ENCODE measurements around the genes PAGE2 and RRAGB.

GRCh38 chrX:55088906-55089228 is at the start of gene PAGE2:
TSS of gene PAGE2 (plus strand) at chrX:55089018.
- PRO-cap = no peak
- RAMPAGE, long total RNA = no peak

- PRO-cap = no peak
- RAMPAGE, long total RNA = no peak
Measured at GRCh38 chrX:55202210-55202580, 18.0 kb upstream of the PAGE5 start.

DNA sequence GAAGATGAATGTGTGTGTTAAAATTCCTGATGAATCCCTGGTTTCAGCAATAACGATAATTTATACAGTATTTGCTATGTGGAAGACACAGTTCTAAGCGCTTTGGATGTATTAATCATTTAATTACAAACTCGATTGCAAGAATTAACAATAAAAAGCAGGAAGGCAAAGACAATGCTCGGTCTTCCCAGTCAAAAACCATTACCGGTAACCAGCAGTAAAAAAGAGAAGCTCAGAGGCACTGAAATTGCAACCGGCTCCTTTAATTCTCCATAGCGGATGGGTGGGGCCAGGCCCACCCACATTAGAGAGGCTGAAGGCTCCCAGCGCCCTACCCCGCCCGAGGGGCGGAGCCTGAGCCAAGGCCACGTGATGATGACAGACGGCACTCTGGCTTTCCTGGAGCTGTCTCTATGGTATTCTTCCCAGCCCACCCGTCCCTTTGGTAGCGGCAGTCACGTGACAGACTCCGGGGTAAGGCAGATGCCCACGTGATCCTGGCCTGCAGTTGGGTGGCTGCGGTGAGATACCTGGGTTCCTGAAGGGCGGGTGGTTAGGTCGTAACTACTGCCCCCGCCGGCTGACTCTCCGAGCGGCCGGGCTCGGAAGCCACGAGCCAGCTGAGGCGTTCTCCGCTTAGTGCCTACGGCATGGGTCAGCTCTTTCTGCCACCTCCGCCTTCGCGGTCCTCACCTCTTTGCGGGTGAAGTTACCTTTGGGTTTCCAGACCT is at the start of gene RRAGB:
Gene RRAGB, plus strand, starts transcription at position 482 of the 731 bp plus-strand sequence.
- PRO-cap = bidirectional peak, plus-strand start at position 507 of the sequence, minus-strand start at position 281 of the sequence
- RAMPAGE, long total RNA = start-site peak on the plus strand centred at position 517 of the sequence, 64 bp wide, 197 reads

GRCh38 chrX:55717999-55718781 is 641 bp downstream of the RRAGB start:
- PRO-cap = no peak
- RAMPAGE, long total RNA = no peak

- PRO-cap = no peak
- RAMPAGE, long total RNA = no peak
Measured at GRCh38 chrX:55960237-55960752, 242.7 kb downstream of the RRAGB start.

DNA sequence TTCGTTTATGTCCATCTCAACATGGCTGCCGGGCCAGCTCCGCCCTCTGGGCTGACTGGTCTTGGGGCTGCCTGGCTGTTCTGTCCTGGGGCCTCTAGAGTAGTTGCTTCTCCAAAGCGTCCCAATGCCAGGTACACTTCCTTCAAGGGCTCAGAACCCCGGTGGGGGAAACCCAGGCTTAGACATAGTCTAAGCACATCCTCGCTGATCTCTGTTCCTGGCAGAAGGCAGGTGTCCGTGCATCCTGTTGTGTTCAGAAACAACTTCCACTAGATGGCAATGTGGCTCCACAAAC is 35.2 kb downstream of the NBDY start:
- PRO-cap = no peak
- RAMPAGE, long total RNA = no peak

DNA sequence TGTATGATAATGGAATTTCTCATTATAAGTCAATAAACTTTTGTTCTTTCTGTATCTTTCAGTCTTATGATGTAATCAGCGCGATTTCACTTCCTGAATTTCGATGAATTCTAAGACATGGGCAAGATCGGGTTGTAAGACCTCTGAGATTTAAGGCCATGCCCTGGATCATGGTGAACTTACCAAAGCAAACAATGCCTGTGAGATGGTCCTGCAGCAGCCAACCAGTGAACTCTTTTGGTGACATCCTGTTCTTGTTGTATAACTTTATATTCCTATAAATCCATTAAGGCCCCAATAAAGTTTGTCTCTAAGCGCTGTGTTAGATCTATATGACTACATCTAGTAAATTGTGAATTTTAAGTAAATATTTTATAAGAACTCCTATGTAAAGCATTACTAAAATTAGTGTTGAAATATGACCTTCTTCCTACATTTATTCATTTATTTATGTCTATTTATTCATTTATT is 88.2 kb downstream of the NBDY start:
- PRO-cap = no peak
- RAMPAGE, long total RNA = no peak

DNA sequence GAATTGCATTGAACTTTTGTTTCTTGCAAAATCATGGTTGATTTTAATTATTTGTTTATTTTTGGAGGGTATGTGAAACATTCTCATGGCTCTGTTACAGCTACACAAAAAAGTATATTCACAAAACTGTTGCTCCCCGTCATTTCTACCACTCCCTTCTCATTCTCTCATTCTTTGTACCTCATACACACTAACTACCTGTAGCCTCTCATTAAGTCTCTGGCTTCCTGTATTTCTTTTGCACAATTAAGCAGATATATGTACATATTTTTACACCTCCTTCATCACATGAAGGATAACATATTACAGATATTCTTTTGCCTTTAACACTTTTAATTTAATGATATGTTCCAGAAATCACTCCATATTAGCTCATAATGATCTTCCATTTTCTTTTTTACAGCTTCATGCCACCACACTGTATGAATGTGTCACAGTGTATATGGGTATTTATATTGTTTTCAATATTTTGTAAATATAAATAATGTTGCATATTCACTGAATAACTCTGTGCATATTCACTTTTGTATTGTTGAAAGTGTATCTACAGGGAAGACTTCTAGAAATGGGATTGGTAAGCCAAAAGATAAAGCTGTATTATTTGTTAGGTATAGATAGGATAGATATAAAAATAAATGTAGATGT is 204.6 kb upstream of the SPIN4 start:
- PRO-cap = no peak
- RAMPAGE, long total RNA = start-site peak on the minus strand centred at position 261 of the sequence, 51 bp wide, 6 reads

GRCh38 chrX:65225184-65226174 is 190.9 kb downstream of the ZC3H12B start:
- PRO-cap = no peak
- RAMPAGE, long total RNA = start-site peak on the plus strand at chrX:65225657-65225690, 6 reads

GRCh38 chrX:65607803-65608399 is 59.6 kb upstream of the MSN start:
- PRO-cap = no peak
- RAMPAGE, long total RNA = no peak

DNA sequence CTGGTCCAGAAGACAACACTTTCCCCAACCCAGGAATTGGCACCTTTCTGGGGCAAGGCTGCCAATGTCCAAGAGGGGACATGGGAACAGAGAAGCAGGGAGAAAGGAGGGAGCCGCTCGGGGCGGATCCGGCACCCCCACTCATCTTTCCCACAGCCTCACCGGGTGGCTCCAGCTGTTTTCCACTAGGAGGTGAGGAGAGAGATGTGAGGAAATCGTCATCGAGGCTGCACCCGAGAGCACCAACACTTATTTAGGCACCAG is 667 bp downstream of the MSN start:
- PRO-cap = no peak
- RAMPAGE, long total RNA = no peak

DNA sequence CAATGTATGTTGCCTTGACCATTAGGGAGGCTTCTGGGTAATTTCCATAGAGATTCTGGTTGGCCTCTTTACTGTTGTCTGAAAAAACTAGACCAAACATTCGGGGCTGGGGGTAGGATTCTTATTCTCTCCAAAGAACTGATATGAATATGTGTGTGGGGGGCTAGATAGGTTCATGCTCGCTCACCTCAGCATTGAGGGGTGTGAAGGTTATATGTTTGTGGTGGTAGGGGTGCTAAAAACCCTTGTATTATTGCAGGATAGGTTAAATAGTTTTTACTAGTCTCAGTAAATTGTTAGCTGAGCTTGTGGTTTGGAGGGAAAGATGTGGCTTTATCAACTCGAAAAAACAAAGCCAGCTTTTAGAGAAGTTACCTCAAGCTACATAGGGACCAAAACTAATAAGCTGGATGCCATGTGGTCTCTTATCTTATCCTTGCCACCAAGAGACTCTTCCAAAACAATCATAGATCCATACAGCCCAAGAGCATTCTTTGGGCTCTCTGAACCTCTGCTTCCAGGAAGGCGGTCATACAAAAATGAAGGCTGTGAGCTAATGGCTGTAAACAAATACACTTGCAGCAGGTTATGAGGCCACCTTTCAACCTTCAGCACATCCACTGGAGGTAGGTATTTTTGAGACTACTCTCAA is 29.1 kb downstream of the MSN start:
- PRO-cap = no peak
- RAMPAGE, long total RNA = no peak

- PRO-cap = bidirectional peak, plus-strand start at chrX:66633765, minus-strand start at chrX:66633649
- RAMPAGE, long total RNA = no peak
Measured at GRCh38 chrX:66633425-66633882, 5.4 kb downstream of the EDA2R start.

- PRO-cap = no peak
- RAMPAGE, long total RNA = start-site peak on the minus strand at chrX:68080046-68080077, 5 reads; start-site peak on the minus strand at chrX:68080145-68080175, 7 reads
Measured at GRCh38 chrX:68079850-68080377, 353.4 kb downstream of the OPHN1 start.

DNA sequence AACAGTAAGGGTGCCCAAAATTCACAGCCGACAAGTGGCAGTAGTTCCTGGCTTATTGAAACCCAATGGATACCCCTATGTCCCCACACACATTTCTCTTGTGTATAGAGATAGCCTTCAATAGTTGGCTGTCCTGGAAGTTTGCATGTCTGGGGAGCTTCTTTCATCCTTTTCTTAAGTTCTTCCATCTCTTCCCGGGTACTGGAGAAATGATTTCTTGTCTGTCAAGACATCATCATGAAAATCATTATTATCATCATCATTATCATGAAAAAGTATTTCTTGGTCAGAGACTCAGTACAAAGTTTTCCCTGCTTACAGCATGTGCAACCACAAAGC is 223.3 kb downstream of the OPHN1 start:
- PRO-cap = no peak
- RAMPAGE, long total RNA = no peak

GRCh38 chrX:68405290-68405915 is 27.9 kb downstream of the OPHN1 start:
- PRO-cap = no peak
- RAMPAGE, long total RNA = start-site peak on the minus strand at chrX:68405491-68405569, 7 reads

- PRO-cap = bidirectional peak, plus-strand start at chrX:68686355, minus-strand start at chrX:68686175
- RAMPAGE, long total RNA = no peak
Measured at GRCh38 chrX:68685687-68686478, 38.4 kb downstream of the STARD8 start.

GRCh38 chrX:68697050-68697712 is 49.7 kb downstream of the STARD8 start:
- PRO-cap = no peak
- RAMPAGE, long total RNA = no peak

DNA sequence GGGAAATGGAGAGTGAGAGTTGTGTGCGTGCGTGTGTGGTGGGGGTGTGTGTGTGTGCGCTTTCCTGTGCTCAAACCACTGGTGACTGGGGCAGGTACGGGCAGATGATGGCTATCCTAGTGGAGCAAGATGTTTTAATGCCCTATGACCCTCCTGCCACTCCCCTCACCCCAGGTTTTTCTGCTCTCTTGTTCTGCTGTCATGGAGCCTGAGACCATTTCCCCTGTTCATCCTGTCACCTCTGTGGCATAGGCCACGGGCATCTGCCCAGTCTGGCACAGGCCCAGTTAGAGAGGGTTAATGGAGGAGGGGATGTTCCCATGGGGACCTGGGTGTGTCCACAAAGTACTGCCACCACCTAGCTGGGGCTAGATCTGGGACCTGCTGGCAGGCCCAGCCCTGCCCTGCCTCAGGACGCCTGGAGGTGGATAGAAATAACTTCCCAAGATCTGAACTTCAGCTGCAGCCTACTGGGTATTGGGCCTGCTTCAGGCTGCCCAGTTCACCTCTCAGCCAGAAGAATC is 13.4 kb downstream of the EFNB1 start:
- PRO-cap = no peak
- RAMPAGE, long total RNA = no peak

- PRO-cap = no peak
- RAMPAGE, long total RNA = no peak
Measured at GRCh38 chrX:68894139-68894642, 65.4 kb downstream of the EFNB1 start.

Data from vagina (tissue), 1 donor.